ENCODE data around the genes C1QTNF4 and AGBL2.

- PRO-cap, 2 experiments = no peak in any of the 2 experiments
- RAMPAGE, long total RNA, 4 experiments = no peak in any of the 4 experiments
Measured at GRCh38 chr11:47406741-47407668, 1.4 kb upstream of the SLC39A13 start.

DNA sequence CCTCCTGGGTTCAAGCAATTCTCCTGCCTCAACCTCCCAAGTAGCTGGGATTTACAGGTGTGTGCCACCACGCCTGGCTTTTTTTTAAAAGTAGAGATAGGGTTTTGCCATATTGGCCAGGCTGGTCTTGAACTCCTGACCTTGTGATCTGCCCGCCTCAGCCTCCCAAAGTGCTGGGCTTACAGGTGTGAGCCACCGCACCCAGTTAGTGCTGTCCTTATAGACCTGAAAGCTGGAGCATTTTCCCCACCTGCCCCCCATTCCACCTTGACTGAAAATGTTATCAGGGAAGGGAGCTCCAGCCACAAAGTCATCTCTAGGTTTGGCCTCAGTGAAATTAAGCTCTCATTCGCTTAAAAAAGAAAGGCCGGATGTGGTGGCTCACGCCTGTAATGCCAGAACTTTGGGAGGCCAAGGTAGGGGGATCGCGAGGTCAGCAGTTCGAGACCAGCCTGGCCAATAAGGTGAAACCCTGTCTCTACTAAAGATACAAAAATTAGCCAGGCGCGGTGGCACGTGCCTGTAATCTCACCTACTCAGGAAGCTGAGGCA is 8.5 kb downstream of the SLC39A13 start:
- PRO-cap, 2 experiments = no peak in any of the 2 experiments
- RAMPAGE, long total RNA, 4 experiments = no peak in any of the 4 experiments

DNA sequence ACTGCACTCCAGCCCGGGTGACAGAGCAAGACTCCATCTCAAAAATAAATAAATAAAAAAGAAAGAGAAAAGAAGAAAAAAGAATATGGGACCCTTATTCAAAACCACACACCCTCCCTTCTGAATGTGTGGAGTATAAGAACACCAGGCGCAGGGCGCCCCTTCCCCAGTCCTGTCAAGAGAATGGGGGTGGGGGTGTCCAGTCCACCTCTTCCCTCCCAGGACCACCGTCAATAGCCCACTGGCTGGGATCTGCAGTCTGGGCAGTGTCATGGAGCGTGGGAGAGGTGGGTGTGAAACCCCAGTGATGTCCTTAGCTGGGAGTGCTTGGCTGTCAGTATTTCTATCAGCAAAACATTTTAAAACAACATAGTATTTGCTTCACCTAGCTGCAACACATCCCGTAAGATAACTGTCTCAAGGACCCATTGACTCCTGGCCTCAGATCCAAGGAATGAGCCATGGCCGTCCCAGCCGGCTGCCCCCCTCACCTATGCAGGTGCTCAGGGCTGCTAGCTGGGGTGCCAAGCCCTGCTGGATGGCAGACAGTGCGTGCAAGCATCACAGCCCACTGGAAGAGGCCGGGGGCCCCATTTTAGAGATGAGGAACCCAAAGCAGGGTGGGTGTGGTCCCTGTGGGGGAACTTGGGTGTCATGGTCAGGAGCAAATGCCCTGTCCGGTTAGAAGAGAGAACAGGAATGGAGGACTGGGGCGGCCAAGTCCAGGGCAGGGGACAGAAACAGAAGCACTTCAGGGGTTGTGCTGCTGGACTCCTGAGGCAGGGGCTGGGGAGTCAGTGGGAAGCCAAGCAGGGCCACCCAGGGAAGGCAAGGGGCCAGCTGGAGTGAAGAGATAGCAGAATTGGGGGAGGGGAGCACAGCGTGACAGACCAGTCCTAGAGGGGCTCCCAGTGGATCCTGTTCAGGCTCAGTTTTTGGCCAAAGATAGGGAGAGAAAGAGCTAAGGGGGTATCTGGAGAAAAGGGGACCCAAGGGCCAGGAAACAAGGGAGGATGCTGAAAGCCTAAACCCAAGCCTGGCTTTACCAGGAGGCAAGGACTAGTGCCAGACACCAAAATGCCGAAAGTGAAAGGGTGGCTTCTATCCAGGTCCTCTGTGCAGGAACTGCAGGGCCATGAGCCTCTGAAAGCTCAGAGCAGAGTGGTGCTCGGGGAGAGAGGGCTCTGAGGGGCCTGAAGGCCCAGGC is 8.4 kb downstream of the PSMC3 start:
- PRO-cap, 2 experiments = peak in 1 of 2 experiments; most common plus-strand start position 690 of the sequence (in 1)
- RAMPAGE, long total RNA, 4 experiments = no peak in any of the 4 experiments

GRCh38 chr11:47449434-47449949 is 556 bp upstream of the RAPSN start:
- PRO-cap, 2 experiments = no peak in any of the 2 experiments
- RAMPAGE, long total RNA, 4 experiments = no peak in any of the 4 experiments

DNA sequence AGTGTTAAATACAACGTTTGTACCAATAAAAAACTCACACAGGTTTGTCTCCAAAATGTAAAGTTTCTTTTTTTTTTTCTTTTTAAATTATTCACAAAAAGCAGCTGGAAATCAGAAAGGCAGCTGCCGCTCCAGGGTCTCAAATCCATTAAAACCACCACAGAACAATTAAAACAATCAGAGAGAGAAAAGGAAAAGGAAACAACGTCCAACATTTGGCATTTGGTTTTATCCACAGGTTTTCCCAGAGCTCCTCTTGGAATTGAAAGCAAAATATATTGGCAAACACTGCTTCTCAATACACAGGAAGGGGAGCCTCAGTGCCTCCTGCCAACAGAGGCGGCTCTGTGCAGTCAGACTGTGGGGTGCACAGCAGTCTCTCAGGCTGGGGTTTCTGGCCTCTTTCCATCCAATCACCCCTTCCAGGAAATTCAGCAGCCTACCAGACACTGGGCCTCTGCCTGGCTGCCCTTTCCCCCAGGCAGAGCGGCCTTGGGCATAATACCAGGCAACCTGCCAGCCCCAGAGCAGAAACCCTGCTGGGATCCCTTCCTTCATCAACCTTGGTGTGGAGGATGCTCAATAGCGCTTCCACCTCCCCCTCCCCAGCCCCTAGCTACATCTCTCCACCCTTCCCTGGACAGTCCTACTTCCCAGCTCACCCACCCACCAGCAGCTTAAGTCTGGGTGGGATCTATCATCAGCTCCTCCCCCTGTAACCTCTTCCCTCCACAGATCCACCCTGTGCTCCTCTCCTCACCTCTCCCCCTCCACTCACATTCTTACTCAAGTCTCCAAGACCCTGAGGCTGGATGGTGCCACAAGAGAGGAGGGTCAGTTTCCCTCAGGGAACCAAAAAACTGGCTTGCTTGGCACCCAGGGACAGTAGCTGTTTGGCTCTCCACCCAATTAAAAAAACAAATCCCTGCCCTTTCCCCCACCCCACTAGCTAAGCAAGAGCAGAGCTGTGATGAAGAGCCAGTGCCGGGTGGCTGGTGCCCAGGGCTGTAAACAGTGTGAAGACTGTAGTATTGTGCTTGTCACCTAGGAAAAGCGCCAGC is 17.9 kb upstream of the RAPSN start:
- PRO-cap, 2 experiments = peak in 1 of 2 experiments; most common minus-strand start position 150 of the sequence (in 1)
- RAMPAGE, long total RNA, 4 experiments = no peak in any of the 4 experiments

- PRO-cap, 2 experiments = no peak in any of the 2 experiments
- RAMPAGE, long total RNA, 4 experiments = no peak in any of the 4 experiments
Measured at GRCh38 chr11:47468050-47468520, 19.1 kb upstream of the RAPSN start.

- PRO-cap, 2 experiments = no peak in any of the 2 experiments
- RAMPAGE, long total RNA, 4 experiments = no peak in any of the 4 experiments
Measured at GRCh38 chr11:47470188-47471354, 21.6 kb upstream of the RAPSN start.

- PRO-cap, 2 experiments = no peak in any of the 2 experiments
- RAMPAGE, long total RNA, 4 experiments = no peak in any of the 4 experiments
Measured at GRCh38 chr11:47589376-47589850, 2.9 kb downstream of the FAM180B start.

DNA sequence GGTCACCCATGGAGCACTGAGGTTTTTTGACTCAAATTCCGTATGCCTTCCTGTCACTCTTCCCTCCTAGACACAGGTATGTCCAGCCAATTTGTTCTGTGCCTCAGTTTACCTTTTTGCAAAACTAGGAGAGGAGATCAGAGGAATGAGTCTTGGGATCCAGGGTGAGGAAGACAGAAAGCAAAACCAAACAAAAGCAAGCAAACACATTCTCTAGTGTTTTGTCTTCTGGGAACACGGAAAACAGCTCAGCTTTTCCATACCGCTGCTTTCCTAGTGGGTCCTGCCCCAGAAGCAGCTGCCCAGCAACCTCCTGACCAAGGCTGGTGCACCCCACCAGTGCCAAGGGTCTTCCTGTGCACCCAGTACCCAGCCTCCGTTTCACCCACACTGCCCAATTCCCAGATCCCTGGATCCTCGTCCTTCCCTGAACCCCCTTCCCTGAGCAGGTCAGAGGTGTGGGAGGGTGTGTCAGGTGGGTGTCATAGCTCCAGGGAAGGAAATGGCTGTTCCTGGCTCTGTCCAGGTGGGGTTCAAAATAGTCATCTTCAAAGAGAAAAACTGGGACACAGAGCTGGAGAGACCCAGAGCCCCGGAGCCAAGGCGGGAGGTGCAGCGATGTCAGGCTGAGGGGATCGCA is 926 bp downstream of the C1QTNF4 start:
- PRO-cap, 2 experiments = no peak in any of the 2 experiments
- RAMPAGE, long total RNA, 4 experiments = no peak in any of the 4 experiments

DNA sequence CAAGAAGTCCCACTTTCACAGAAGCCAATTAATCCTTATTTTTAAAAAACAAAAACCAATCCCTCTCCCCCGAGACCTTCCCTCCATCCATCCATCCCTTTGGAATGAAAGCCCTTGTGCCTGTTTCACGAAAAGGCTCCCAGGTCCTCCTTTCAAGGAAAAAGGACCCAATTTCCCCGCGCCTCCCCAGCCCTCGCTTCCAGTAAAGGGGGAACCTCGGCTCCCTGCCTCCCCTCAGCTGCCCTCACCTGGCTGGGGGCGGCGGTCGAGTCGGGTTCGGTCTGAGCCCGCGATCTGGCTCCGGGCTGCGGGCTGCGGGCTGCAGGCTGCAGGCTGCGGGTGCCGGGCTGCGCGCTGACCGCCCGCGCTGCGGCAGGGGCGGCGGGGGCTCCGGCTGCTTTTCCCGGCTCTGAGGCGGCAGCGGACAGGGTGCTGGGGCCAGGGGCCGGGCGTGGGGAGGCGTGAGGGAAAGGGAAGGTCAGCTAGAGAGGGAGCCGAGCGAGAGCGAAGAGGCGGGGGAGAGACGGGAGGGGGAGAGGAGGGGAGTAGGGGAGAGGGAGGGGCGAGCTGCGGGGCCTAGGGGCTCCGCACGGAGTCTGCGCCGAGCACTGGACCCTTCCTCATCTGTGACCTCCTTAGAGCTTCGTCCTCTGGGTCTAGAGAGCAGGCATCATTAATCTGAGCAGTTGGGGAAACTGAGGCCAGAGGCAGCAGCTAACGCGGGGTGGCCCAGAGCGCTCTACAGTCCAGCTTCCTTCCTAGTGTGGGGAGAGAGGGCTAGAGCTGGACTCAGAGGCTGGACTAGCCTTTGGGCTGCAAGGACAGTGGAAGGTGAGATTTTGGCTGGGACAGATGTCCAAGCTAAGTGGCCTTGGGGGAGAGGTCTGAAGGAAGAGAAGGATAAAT is at the start of gene C1QTNF4:
Gene C1QTNF4 (minus strand): TSS at position 512 of the 906 bp plus-strand sequence.
- PRO-cap, 2 experiments = no peak in any of the 2 experiments
- RAMPAGE, long total RNA, 4 experiments = no peak in any of the 4 experiments

GRCh38 chr11:47714397-47715886 is at the start of gene AGBL2:
AGBL2 (minus strand) TSS chr11:47715369.
- PRO-cap, 2 experiments = peak in 2 of 2 experiments; most common plus-strand start chr11:47715442 (in 1); most common minus-strand start chr11:47715350 (in 1)
- RAMPAGE, long total RNA, 4 experiments = start-site peak on the minus strand in 3 of 4 experiments, at chr11:47715333-47715355 at its widest, 8 to 37 reads per replicate

GRCh38 chr11:47726280-47727445 is 11.5 kb upstream of the AGBL2 start:
- PRO-cap, 2 experiments = no peak in any of the 2 experiments
- RAMPAGE, long total RNA, 4 experiments = no peak in any of the 4 experiments

GRCh38 chr11:47842119-47842852 is 5.9 kb downstream of the NUP160 start:
- PRO-cap, 2 experiments = no peak in any of the 2 experiments
- RAMPAGE, long total RNA, 4 experiments = start-site peak on the minus strand in 1 of 4 experiments, at chr11:47842258-47842298 at its widest, 15 reads per replicate

- PRO-cap, 2 experiments = no peak in any of the 2 experiments
- RAMPAGE, long total RNA, 4 experiments = no peak in any of the 4 experiments
Measured at GRCh38 chr11:47924410-47924814, 55.9 kb upstream of the PTPRJ start.

DNA sequence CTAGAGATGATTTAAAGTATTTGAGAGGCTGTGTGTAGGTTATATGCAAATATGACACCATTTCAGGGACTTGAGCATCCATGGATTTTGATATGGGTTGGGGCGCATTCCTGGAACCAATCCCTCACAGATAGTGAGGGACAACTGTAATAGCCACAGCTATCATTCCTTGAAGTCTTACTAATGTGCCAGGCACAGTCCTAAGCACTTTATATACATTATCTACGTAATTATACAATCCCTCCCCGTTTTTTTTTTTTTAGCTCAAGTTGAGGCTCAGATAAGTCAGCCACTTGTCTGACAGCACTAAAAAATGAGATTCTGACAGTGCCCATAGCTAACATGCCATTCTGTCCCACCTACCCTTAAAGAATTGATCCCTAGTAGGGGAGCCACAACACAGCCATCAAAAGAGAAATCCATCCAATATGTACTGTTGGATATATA is 44.6 kb upstream of the PTPRJ start:
- PRO-cap, 2 experiments = no peak in any of the 2 experiments
- RAMPAGE, long total RNA, 4 experiments = no peak in any of the 4 experiments

DNA sequence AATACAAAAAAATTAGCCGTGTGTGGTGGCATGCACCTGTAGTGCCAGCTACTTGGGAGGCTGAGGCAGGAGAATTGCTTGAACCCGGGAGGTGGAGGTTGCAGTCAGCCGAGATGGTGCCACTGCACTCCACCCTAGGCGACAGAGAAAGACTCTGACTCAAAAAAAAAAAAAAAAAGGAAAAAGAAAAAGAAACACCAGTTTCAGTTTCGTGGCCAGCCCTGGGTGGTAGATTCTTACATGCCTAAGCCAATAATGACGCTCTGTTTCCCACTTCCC is 30.1 kb upstream of the PTPRJ start:
- PRO-cap, 2 experiments = no peak in any of the 2 experiments
- RAMPAGE, long total RNA, 4 experiments = no peak in any of the 4 experiments

DNA sequence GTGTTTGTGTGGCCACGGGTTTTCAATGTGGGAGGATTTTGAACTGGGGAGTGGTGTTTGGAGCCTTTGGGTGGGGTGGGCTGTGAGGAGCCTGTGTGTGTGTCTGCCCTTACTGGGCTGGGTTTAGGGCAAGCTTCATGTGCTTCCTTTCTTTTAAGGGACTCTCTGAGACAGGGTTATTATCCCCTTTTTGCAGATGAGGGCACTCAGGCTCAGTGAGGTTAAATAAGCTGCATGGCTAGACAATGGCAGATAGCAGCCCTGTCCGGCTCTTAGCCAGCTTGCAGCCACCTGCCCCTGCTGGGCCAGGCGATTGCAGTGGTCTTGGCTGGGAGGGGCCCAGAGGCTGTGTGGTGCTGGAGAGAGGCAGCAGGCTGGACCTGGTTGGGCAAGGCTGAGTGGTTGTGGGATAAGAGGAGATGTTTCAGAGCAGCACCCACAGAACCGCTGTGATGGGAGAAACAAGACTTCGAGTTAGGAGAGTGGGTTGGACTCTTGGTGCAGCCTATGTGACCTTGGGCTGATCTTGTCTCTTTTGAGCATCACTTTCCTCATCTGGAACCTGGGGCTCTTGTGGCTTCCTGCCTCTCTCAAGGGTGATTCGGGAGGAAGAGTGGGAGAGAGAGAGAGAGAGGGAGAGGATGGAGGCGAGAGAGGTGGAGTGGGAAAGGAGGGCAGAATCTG is 25.5 kb downstream of the PTPRJ start:
- PRO-cap, 2 experiments = no peak in any of the 2 experiments
- RAMPAGE, long total RNA, 4 experiments = start-site peak on the plus strand in 1 of 4 experiments, centred at position 288 of the sequence, 17 reads per replicate

- PRO-cap, 2 experiments = no peak in any of the 2 experiments
- RAMPAGE, long total RNA, 4 experiments = no peak in any of the 4 experiments
Measured at GRCh38 chr11:48006483-48006896, 26.1 kb downstream of the PTPRJ start.

DNA sequence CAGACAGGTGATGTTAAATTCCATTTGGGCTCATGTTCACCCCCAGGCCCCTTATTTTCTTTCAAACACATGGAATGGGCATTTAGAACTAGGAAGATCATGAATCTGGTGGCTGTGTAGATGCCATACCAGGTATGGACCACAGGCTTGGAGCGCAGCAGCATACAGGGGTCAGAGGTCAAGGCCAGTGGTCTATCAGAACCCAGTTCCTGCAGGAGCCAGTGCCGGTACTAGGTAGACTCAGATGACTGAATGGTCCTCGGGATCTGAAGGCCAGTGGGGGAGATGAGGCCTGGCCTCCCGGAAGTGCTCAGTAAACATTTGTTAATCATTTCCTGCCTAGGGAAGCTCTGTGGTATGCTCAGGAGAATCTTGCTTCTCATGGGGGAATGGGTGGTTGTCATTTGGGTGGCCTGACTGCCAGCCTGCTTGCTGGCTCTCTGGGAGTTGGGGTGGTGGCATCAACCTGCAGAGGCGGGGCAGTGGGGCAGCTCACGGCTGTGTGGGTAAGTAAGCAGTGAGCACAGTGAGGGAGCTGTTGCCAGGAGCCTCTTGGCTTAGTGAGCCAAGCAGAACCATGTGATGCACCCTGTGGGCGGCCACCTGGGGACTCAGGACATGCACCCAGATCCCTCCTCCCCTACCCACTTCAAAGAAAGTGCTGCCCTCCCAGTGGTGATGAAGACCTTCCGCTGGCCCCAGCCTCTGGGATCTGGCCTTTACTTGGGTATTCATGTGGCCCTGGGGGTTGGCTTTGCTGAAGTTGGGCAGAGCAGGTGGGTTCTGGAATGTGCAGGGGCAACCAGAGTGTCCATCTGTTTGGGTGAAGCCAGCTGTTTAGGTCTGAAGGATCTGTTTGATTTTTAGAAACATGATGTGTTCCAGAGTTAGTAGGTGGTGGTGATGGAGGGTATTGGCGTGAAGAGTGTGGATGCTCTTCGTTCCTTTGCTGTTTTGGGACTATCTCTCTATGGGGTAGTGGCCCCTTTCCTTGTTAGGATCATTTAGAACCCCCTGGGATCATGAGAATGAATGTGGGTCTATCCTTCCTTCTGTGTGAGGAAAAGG is 33.2 kb downstream of the PTPRJ start:
- PRO-cap, 2 experiments = no peak in any of the 2 experiments
- RAMPAGE, long total RNA, 4 experiments = no peak in any of the 4 experiments

- PRO-cap, 2 experiments = no peak in any of the 2 experiments
- RAMPAGE, long total RNA, 4 experiments = start-site peak on the plus strand in 1 of 4 experiments, at chr11:48105335-48105831 at its widest, 14 reads per replicate
Measured at GRCh38 chr11:48105388-48106030, 111.1 kb upstream of the OR4B1 start.

All from upper lobe of left lung (tissue), 5 donors.